SK-N-DZ (cell line): Measurements from ENCODE around the gene ARHGAP26.

DNA sequence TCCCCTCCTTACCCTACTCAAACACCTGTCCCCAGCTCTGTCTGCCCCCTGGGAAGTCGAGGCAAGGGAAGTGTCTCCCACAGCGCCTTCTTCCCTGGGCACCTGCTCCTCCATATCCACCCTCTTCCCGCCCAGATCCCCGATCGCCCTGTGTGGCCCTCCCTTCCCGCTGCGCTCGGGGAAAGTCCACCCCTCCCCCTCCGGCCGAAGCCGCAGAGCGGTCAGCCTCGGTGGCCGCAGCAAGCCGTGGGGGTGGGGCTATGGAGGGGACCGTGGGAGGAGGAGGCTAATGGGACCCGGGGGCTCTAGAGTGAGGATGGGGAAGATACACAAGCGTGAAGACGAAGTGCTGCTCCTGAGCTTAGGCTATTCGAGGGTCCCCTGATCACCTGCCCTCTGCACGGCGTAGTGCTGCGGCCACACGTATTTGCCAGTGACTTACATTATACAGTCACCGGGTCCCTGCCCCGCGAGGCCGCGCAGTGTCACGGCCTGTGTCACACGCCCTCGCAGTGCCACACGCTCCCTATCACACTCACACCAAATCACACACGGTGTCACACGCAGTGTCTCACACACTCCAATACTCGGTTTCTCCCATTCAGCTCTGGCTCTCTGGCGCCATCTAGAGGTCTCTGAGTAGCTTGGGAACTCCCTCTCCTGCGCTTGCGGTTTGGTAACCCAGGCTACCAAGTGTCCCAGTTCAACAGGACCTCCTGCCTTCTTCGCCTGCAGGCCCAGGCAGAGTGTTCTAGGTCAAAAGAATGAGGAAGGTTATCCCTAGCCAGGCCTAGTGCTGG lies 720 bp upstream of the PCDH1 start:
RAMPAGE:
- cytosol, long total RNA, result no peak
- nucleus, long total RNA, result no peak

RAMPAGE:
- cytosol, long total RNA, result no peak
- nucleus, long total RNA, result no peak
These were observed 1.7 kb upstream of the PCDH1 start for GRCh38 chr5:141879955-141880333.

GRCh38 chr5:141883126-141883614 lies 5.0 kb upstream of the PCDH1 start:
RAMPAGE:
- cytosol, long total RNA, result no peak
- nucleus, long total RNA, result no peak

GRCh38 chr5:141958726-141959313 lies 818 bp upstream of the PCDH12 start:
RAMPAGE:
- cytosol, long total RNA, result no peak
- nucleus, long total RNA, result no peak

DNA sequence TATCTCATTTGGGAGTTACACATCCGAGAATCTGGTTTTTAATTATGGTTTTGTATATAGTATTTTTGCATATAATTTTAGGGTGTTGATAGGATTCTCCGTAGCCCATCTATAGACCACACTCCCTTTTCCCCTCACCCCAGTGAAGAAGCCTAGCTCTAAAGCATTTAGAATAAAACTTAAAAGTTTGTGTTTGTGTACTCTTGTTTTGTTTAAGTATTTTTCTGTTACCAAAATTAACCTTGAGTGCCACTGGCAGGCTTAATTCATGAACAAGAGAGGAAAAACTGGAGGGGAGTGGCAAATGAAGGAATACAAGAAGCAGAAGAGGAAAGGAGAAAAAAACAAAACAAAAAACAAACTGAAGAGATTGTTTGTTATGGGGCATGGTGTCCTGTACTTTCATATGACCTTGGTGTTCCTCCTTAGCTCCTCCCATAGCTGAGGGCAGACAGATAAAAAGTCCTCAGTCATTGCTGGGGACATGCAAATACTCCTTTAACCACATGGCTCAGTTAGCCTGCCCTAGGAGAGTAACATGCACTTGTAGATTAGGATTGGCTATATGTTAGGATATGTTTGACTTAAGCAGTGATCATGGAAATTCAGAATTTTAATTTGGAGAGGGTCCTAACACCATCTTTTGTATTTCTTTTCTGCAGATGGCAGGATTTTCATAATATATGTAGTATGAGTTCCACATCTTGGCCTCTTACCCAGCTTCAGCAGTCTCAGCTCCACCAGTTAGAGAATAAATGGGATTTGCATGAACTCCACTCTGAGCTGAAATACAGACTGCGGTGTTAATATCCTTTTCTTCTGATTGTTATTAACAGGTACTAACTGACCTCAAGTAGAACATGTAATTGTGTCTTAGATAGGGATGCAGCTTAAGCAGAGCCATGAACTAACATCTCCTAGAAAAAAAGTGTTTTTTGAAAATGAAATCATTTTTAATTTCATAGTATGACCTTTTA lies 1.4 kb downstream of the RNF14 start:
RAMPAGE:
- cytosol, long total RNA, result no peak
- nucleus, long total RNA, result no peak

RAMPAGE:
- cytosol, long total RNA, result no peak
- nucleus, long total RNA, result no peak
These were observed 13.0 kb upstream of the NDFIP1 start for GRCh38 chr5:142095395-142096218.

GRCh38 chr5:142174993-142175579 lies 66.5 kb downstream of the NDFIP1 start:
RAMPAGE:
- cytosol, long total RNA, result no peak
- nucleus, long total RNA, result no peak

GRCh38 chr5:142180836-142181403 lies 72.3 kb downstream of the NDFIP1 start:
RAMPAGE:
- cytosol, long total RNA, result no peak
- nucleus, long total RNA, result no peak

DNA sequence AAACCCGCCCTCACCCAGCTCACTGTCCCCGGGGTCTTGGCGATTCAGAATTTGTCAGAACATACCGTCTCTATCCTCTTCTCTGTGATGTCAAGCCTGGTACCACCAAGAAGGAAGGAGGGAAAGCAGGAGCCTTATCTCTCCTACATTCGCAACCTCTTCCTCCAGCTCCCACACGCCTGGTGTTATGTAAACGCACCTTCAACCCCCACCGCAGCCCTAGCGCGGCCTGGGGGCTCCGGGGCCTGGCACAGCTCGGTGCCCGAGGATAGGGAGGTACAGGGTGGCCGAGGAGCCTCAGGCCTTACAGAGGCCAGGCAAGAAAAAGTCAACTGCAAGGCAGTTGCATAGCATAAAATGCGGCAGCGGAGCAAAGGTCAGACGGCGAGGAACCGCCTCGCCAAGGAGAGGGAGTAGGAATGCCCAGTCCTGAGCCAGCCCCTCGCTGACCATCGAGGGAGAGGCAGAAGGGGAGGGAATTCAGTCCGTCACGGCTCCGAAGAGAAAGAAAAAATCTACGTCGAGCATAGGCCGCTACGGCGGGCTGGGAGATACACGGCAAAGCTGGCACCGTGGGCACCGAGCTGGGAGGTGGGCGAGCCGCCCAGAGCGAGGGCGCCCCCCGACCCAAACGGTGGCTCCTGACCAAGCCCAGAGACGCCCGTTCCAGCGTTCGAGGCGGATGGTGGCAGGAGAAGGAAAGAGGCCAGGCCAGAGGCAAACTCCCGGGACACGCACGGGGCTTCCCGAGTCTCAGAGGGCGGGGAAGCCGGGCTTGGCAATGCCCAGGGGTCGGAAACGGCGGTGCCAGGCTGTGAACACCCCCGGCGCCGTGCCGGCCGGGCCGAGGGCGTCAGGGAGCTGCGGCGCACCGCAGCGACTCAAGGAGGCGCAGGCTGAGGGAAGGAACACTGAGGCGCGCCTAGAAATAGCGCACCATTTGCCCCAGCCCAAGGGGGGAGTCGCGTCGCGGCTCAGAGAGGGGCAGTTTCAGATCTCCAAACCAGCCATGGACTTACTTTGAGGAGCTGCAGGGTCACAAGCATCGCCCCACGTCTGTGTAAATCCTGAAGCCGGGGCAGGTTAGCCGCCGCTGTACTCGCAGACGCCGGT lies 640 bp downstream of the SPRY4 start:
RAMPAGE:
- cytosol, long total RNA, result no peak
- nucleus, long total RNA, result no peak

GRCh38 chr5:142364108-142364971 lies 39.5 kb upstream of the SPRY4 start:
RAMPAGE:
- cytosol, long total RNA, result no peak
- nucleus, long total RNA, result no peak

DNA sequence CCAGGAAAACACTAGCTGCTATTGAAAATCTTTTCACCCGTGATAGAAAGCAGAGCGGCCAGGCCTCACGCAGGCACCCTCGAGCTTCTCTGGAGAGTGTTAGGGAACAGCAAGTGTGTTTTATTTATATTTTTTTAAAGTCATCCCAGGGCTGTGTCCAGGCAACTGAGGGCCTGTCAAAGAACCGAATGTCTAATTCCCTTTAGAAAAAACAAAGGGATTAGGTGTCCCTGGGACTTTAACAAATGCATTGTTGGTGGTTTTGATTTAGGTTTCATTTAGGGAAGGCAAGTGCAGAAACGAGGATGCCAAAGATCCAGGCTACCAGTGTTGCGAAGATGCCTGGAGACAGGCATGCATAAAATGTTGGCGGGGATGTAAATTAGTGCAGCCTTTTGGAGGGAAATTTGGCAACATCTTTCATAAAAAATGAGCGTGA lies 51.2 kb upstream of the SPRY4 start:
RAMPAGE:
- cytosol, long total RNA, result no peak
- nucleus, long total RNA, result no peak

RAMPAGE:
- cytosol, long total RNA, result no peak
- nucleus, long total RNA, result no peak
These were observed 144.8 kb downstream of the FGF1 start for GRCh38 chr5:142540973-142541536.

GRCh38 chr5:142684280-142685335 lies 1.3 kb downstream of the FGF1 start:
RAMPAGE:
- cytosol, long total RNA, result no peak
- nucleus, long total RNA, result no peak

GRCh38 chr5:142698988-142699312 lies 13.1 kb upstream of the FGF1 start:
RAMPAGE:
- cytosol, long total RNA, result no peak
- nucleus, long total RNA, result no peak

DNA sequence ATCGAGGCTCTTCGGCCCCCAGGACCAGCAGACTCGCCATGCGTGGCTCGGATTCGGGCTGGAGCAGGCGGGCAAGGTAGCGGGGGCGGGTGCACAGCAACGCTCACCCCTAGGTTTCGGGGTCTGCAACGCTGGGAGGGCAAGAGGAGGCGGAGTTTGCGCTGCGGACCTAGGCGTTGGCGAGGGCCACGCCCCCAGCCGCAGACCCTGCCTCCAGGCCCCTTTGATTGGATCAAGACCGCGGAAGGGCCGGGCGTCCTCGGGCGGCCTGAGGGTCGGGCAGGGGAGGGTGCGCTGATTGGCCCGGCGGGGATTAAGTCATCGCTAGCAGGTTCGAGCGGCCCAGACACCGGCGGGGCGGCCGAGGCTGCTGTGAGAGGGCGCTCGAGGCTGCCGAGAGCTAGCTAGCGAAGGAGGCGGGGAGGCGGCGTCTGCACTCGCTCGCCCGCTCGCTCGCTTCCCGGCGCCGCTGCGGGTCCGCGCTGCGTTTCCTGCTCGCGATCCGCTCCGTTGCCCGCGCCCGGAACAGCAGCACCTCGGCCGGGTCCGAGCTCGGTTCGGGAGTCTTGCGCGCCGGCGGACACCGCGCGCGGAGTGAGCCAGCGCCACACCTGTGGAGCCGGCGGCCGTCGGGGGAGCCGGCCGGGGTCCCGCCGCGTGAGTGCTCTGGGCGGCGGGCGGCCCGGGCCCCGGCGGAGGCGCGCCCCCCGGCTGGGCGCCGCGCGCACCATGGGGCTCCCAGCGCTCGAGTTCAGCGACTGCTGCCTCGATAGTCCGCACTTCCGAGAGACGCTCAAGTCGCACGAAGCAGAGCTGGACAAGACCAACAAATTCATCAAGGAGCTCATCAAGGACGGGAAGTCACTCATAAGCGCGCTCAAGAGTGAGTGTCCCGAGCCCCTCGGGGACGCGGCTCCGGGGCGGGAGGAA lies at the start of gene ARHGAP26:
ARHGAP26 (plus strand) TSS at position 345 of the 930 bp plus-strand sequence.
RAMPAGE:
- cytosol, long total RNA, result no peak
- nucleus, long total RNA, result no peak

DNA sequence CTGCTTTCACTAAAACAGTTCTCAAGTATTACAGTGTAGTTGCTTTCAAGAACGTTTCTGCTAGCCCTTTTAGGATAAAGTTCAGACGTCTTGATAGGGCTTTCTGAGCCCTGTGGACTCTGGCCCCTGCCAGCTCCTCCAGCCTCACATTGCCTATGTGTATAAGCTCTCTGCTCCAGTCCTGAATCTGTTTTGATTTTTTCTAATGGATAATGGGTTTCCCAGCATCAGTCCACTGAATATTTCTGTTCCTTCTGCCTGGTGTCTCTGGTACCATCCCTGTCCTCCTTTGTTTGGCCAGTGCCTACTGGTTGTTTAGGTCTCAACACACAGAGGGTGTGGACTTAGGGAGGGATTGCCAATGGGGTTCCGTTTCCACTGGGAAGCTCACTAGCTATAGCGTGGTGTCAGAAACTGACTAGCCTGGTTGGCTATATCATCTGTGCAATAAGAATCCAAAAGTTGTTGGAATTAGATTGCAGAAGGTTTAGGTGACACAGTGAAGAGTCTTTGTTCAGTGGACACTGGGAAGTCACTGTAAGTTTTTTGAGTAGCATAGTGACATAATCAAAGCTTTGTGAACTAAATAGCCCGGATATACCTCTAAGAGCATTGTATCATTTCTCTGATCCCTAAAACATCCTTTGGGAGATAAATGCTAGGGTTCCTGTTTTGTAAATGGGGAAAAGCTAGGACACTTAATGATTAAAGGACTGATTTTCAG lies 26.5 kb downstream of the ARHGAP26 start:
RAMPAGE:
- cytosol, long total RNA, result no peak
- nucleus, long total RNA, result no peak

DNA sequence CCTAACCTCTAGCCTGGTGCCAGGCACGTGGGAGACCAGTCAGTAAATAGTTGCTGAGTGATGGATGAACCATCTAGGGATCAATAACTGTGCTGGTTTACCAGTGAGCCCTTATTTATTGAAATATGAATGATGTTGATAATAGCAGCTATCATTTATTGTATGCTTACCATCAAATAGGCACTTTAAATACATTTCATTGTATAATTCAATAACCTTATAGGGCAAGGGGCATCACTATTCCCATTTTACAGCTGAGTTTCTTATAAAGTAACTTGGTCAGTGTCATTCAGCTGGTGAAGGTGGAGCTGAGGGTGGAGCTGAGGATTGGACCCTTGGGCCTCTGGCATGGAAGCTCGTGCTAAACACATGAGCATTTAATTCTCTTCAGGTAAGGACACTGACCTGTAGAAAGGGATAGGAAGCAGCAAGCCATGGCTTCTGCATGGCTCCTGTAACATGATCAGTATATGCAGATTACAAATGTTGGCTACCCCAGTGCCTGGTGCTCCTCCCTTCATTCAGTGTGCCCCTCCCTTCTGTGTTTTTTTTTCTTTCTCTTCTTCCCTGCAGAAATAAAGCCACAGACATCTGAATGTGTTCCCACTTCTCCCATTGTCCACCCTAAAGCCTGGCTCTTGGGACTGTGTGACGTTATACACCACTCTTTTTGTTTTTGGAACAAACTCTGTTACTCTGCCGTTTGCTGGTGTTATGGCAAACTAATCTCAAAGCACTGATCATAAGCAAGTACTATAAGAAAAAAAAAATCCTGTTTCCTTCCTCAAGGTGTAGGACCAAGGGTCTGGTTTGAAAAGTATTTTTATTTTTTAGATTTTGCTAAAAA lies 52.9 kb downstream of the ARHGAP26 start:
RAMPAGE:
- cytosol, long total RNA, result no peak
- nucleus, long total RNA, result no peak

RAMPAGE:
- cytosol, long total RNA, result no peak
- nucleus, long total RNA, result no peak
These were observed 73.2 kb downstream of the ARHGAP26 start for GRCh38 chr5:142843066-142844006.

RAMPAGE:
- cytosol, long total RNA, result no peak
- nucleus, long total RNA, result no peak
These were observed 90.1 kb downstream of the ARHGAP26 start for GRCh38 chr5:142860132-142860867.

DNA sequence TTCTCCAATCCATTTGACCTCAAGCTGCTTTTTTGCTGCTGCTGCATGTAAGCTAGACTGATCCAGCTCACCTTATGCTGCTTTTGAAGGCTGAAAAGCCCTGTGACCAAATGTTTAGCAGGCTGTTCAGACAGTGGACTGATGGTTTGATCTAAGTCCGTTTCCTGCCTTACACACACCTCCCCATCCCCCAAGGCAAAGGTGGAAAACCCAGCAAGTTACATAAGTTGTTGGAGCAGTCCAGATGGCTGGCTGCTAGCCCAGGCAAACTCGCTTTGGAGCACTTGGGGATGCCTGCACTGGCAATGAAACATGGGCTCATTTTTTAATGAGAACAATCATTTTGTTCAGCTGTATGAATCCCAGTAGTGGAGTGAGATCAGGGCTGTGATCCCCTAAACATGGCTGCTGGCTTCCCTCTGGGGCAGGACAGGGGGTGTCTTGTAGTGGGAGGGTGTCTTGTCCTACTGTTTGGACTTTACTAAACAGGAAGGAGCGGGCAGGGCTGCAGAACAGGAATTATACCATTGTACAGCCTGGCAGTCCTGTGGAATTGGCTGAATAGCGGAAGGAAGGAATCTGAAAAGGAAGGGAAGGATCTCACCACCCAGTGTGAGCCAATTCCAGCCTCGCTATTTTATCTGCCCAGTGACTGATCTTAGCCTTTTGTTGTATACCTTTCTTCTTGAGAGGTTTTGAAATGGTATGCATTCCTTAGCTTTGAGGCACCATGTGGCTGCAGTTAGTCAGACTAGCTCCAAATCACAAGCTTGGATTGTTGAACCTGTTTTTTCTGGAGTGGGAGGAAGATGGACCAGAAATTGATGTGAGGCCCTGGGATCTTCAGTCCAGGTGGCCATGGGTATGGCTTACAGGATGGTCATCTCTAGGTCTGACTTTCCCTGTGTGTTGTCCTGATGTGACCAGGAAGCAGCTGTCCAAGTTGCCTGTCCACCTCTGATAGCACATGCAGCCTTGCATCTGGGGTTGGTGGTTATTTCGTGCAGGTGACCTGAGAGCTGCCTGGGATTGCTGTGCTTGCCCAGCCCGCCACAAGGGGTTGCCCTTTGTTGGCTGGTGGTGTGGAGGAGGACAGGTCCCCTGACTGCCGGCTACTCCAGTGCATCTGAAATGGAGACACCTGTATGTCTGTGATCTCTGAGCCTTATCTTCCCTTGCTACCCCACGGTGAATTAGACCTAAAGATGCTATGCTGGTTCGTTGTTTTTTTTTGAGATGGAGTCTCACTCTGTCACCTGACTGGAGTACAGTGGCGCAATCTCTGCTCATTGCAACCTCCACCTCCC lies 212.3 kb downstream of the ARHGAP26 start:
RAMPAGE:
- cytosol, long total RNA, result no peak
- nucleus, long total RNA, result no peak